Mesenchymal stem cell of adipose (primary cell): Measurements from ENCODE around the genes PLA2G2E and PINK1.

DNA sequence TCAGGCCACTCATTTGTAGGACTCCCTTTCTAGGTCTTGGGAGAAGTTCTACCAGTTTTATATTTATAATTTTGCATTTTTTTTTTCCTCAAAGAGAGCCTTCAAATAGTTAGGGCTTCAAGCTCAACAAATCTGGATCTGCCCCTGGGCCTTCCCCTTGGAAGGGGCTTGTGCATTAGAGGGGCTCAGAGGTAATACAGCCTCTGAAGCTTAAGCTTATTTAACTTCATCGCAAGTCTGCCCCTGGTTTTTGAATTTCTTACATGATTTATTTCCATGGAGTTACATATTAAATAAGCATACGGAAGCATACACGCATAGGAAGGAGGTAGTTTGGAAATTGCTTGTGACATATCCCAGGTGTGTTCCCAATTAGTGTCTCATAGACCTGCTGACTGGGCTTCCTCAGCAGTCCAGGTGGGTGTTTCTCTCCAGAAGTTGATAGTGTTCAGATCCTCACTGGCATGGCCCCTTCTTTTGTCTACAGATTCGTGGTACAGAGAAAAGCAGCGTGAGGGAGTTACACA, 14.9 kb downstream of the OTUD3 start:
- CAGE, long polyA plus RNA = no peak

DNA sequence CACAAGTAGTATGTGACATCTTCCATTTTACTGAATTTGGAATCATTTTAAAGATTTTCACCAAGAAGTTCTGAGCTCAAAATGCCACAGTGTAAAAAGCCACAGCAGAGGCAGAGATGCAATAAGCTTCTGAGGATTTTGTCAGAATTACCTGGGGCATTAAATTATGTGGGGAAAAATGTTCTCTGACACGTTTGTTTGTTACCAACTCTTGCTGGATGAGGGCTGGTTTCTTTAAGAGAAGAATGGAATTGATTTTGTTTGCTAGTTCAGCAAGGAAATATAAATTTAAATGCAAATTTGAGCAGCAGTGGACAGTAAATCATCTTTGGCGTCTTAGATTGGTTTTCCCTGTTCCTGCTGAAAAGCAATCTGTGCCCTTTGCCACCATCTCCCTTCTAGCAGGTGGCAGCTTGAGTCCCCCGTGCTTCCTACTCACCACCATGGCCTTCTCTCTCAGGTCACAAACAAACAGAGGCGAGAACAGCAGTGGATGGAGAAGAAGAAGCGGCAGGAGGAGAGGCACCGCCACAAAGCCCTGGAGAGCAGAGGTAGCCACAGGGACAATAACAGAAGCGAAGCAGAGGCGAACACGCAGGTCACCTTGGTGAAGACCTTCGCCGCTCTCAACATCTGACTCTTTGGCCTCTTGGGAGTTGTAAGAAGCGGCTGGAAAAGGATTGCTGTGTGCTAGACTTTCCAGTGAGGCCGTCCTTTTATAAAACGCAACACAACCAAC, 16.1 kb downstream of the PLA2G2E start:
- CAGE, long polyA plus RNA = no peak

DNA sequence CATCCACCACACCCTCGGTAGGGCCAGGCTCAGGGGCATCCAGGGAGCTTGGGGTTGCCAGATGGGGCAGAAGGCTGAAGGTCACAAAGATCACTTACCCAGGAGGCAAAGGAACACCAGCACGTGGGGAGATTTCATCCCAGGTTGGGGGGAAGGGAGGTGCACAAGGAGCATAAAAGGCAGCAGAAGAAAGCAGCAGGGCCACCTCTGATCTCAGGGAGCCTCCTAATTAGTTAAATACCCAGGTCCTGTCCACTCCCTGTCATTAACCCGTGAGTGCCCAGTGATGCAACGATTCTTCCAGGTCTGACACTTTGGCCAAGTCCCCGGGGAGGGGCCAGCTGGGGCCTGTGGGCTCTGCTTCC, at the start of gene PLA2G2E:
TSS of gene PLA2G2E (minus strand) at position 196 of the 365 bp plus-strand sequence.
- CAGE, long polyA plus RNA = no peak

GRCh38 chr1:19967792-19967997, 11.7 kb downstream of the PLA2G2A start:
- CAGE, long polyA plus RNA = no peak

- CAGE, long polyA plus RNA = no peak
These were observed 34.9 kb upstream of the PLA2G5 start for GRCh38 chr1:20034973-20035618.

GRCh38 chr1:20166064-20166432, 19.8 kb upstream of the UBXN10 start:
- CAGE, long polyA plus RNA = no peak

DNA sequence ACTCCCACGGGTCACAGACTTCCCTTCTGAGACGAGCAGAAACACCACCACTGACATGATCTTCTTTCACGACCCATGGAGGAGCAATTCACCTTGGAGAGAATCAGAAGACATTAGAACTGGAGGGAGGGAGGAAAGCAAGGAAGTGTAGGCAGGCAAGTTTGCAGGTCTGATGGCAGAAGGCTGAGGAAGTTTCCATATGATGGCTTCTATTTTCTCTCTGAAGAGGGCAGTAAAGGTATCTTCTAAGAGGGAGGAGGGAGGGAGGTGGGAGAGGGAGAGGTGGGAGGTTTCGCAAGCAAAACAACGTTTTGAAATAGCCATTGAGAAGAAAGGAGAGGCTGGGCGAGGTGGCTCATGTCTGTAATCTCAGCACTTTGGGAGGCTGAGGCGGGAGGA, 1.4 kb upstream of the UBXN10 start:
- CAGE, long polyA plus RNA = no peak

DNA sequence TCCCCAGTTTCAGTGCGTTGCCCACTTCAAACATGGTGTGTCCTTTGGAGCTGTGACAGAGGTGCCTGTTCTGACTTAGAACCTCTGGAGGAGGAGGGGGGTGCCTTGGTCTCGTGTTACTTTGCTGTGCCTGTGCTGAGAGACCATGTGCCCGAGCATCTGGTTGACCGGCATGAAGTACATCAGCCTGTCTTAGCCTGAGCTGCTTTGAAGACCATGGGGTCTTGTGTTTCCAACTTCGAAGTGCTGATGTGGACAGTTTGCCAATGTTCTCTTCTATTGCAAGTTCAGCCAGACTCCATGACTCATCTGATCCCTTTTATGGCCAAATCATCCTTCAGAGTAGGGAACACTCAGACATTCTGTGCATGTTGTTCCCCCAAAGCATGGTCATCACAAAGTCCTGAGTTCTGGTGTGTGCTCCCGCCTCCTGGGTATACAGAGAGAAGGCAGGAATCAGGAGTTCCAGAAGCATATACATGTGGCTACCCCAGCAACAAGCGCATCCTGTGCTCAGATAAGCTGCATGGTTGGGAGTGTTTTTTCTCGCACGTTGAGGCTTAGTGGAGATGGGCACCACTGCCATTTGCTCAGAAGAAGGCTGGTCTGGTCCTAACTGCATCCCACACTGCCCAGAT, 6.1 kb upstream of the PLA2G2C start:
- CAGE, long polyA plus RNA = no peak

DNA sequence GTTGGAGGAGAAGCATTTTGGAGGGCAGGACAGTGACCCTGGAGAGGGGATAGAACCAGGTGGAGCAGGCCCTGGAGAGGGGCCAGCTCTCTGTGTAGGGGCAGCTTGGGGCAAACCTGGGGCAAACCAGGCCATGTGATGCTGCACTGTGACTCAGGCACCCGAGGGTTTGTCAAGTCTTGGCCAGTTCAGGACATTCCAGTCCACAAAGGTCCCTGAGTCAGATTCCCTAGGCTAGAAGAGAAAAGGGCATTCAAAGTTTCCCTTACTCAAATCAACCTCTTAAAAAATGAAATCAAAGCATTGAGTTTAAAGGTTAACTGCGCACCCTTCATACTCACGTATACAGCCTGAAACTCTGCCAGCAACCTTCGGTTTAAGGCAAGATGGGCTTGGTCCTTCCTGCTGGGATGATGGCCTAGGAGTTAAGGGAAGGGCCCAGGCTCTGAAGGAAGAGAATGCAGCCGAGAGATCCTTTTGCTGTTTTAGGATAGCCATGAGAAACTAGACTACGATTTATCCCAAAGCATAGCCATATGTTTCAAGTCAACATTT, 25.3 kb upstream of the PLA2G2C start:
- CAGE, long polyA plus RNA = no peak

- CAGE, long polyA plus RNA = no peak
These were observed 40.0 kb upstream of the VWA5B1 start for GRCh38 chr1:20250682-20251168.

DNA sequence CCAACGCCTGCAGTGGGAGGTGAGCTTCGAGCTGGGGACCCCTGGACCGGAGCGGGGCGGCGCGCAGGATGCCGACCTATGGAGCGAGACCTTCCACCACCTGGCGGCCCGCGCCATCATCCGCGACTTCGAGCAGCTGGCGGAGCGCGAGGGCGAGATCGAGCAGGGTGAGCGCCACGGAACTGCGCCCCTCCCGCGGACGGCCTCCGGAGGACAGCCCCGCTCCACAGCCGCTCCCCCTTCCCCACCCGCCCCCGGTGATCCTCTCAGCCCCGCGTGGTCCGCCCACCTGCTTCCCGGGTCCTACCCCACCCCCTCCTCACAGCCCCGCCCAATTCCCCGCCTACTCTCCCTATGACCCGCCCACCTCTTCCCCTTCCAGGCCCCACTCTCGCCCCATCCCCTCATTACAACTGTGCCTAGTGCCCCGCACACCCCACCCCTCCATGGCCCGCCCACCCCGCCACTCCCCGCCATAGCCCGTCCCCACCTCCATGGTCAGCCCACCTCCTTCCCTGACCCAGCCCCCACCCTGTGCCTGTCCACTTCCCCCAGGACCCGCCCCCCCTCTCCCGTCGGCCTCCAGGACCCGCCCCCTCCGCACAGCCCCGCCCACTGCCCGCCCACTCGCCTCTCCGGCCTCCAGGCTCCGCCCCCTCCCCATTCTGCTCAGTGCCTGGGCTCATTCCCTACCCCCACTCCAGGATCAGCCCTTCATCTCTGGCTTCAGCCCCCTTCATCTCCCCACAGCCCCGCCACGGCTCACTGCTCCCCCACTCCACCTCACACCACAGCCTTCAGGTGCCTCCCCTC, 52.8 kb downstream of the VWA5B1 start:
- CAGE, long polyA plus RNA = no peak

GRCh38 chr1:20411189-20411623, 74.8 kb downstream of the CAMK2N1 start:
- CAGE, long polyA plus RNA = no peak

GRCh38 chr1:20587464-20588195, 1.3 kb upstream of the CDA start:
- CAGE, long polyA plus RNA = no peak

DNA sequence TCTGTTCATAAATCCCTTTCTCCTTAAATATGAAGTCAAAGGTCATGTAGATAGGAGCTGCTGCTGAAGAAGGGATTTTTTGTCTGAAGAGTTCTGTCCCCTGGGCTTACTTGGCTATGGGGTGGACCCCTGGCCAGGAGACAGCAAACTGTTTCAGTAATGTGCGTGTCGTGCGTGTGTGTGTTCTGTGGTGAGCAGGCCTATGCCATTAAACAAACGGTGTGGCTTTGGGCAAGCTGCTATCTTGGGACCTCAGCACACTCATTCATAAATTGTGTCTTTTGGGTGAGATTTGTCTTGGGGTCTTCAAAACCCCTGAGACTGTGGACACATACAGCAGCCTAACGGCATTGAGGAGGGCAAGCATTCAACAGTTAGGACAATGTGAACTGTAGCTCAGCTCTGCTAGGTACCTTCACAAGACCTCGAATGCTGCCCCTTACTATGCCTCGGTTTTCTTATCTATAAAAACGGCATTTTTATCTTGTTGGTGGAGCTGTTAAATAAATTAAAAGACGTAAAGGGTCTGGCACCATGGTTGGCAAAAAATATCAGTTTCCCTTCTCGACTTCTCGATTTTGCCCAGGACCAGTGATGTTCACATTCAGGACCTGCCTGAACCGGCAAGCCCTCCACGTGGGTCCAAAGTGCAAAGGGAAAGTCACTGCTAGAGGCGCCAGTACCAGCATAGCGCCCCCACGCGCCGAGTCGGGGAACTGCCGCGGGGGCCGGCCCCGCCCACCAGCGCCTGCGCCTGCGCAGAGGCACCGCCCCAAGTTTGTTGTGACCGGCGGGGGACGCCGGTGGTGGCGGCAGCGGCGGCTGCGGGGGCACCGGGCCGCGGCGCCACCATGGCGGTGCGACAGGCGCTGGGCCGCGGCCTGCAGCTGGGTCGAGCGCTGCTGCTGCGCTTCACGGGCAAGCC, at the start of gene PINK1:
TSS of gene PINK1 (plus strand) at position 761 of the 925 bp plus-strand sequence.
- CAGE, long polyA plus RNA = no peak

DNA sequence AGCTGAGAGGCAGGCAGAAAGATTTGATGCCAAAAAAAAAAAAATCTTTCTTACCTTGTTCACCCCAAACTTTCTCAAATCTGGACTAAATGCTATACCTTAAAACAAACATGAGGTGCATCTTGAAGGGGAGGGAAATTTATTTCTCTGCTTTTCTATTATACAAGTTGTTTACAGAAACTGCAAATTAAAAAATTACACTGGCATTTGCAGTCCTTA, 19.6 kb upstream of the HP1BP3 start:
- CAGE, long polyA plus RNA = no peak

GRCh38 chr1:20862063-20862526, 75.0 kb upstream of the HP1BP3 start:
- CAGE, long polyA plus RNA = no peak

DNA sequence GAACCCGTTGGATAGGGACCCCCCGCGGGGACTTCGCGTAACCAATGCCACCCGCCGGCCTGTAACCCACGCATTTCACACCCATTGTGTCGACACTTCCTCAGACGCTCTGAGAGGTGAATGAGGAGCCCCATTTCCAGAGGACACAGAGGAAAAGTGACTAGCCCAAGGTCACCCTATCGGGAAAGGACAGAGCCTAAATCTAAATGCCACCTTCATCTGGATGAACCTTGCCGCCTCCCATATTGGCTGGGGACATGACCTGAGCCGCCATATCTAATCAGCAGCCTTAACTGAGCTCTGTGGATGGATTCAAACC, 549 bp upstream of the EIF4G3 start:
- CAGE, long polyA plus RNA = no peak

DNA sequence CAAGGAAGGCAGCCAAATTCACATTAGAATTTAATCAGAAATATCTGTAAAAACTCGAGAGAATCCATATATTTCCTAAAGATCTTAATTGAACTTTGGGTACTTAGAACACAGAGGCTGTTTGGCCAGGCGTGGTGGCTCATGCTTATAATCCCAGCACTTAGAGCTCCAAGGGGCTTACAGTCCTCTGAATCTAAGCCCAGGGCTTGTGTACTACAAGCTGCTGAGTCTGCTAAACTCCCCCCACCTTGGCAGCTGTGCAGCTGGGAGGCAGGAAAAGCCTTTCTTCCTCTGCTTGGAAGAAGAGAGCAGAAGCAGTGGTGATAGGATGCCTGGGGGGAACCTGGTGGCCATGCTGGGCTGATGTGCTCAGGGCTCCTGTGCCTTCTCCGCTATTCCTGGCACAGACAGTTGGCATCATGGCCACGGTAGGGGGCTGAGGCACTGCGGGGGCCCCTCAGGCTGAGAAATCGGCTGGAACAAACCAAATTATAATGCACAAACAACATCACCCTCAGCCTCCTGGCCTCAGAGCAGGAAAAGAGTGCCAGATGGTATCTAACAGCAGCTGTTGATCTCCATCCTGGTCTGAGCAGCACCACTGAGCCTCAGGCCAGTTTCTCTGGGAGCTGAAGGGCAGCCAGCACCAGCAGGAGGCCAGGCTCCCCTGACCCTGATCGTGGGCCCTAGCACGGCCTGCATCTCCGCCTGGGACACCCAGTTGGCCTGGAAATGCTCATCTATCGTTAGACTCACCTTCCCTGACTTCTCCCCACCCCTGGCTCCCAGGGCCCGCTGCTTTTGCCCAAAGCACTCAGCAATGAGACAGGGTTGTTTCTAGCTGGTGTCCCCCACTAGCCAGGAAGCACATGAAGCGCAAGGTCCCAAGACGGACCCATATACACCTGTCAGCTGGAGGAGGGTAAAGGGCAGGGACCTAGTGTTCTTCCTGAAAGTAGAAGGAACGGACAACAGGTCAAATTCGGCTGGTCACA, 35.8 kb downstream of the ECE1 start:
- CAGE, long polyA plus RNA = no peak

GRCh38 chr1:21266776-21267140, 23.5 kb downstream of the ECE1 start:
- CAGE, long polyA plus RNA = no peak

DNA sequence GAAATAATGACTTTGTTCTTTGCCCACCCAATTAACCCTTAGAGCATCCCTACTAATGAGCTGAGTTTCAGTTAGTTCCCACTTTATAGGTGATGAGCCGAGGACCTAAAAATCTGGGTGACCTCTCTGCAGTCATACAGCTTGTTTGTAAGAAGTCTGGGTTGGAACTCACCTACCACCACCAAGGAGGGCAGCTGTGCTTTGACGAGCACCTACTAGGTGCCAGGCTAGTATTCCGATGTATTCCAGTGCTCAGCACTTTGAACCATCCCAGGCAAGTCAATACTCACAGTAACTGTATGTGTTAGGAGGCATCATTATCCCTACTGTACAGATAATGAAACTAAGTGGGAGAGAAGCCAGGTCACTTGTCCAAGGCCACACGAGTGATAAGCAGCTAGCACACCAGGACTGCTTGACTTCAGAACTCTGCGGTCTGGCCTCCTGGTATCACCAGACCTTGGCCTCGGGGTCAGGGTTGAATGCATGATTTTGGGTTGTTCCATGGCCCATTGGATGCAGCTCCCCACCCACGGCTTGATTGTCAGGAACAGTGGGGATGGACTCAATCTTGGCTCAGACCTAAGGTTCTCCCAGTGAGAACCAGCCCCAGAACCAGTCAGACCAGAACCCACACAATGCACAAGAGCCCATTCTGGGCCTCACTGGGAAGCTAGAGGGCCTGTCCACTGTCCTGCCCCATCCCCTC, 20.7 kb downstream of the ECE1 start:
- CAGE, long polyA plus RNA = no peak